Skeletal muscle satellite cell (primary cell): Measurements from ENCODE around the gene ANKRD34C.

DNA sequence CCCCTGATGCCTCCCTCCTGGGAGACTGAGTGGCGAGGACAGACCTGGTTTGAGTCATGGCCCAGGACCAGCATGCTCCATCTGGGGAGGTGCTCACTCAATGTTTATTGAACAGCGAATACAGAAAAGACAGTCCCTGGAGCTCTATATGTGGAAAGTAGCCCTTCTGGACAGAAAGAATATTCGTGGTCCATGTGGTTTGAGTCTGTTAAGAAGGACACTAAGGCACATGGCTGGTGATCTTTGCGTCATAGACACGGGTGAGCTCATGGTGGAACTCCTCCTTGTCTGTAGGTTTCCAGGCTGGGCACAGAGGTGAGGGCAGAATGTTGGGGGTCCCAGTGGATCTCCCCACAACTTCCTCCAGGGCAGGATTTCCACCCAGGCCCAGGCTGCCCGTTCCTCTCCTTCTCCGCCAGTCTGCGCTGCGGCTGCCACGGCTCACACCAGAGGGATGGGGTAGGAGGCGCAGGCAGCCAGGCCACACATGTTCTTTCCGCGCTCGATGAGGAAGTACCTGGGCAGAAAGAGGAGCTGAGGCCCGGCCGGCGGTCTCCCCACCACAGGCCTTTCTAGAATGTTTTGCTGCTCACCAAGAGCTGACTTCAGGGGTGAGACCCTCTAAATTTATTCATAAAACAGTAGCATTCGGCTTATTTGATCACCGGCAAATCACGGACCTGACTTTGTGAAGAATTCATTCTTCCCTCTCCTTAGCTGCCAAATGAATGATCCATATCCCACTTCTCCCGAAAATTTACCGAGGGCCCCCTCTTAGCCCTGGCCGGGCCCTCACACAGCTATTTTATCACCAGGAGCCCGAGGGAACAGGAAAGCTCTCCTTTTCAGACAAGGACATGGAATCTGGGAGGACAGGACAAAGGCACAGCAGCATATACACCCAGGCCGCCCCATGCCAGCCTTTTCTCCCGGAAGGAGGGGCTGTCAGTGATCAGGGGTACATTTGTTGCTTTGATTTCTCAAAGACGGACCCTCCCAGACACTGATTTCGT, 22.9 kb downstream of the CTSH start:
- CAGE, long polyA plus RNA: no peak

- CAGE, long polyA plus RNA: no peak
Measured at GRCh38 chr15:78936993-78937745, 7.7 kb downstream of the CTSH start.

DNA sequence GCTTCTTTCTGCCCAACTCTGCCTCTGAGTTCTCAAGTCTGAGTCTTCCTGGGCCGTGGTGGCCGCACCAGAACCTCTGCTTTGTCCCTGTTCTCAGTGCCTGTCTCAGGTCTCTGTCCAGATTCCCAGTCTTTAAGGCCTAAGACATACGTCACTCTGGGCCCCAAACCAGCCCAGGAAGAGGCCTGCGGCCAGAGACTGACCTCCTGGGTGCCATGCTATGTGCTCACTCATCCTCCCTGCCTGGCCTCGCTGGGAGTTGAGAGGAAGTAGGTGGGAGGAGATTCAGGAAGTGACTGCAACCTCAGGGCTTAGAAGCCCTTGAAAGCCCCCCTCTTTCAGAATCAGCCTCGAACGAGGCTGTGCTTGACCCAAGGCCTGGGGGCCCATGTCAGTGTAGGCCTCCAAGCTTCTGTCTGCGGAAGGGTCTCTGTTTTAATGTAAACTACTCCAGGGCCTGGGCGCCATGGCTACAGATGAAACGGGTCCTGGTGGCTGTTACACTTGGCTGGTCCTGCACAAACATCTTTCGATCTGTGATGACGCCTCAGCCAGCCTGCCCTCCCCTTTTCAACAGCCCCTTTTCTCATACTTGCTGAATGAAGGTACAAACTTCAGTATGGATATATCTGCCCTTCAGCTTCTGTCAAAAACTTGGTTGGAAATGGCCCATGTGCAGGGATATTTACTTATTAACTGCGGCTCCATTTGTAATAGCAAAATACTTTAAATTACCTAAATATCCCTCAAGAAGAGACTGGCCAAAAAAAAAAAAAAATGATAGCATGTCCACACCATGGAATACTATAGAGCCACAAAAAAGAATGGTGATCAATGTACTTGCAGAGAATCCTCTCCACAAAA, 11.7 kb downstream of the RASGRF1 start:
- CAGE, long polyA plus RNA: no peak

GRCh38 chr15:79282521-79283082, at the start of gene ANKRD34C:
ANKRD34C (plus strand) TSS chr15:79282722.
- CAGE, long polyA plus RNA: no peak

DNA sequence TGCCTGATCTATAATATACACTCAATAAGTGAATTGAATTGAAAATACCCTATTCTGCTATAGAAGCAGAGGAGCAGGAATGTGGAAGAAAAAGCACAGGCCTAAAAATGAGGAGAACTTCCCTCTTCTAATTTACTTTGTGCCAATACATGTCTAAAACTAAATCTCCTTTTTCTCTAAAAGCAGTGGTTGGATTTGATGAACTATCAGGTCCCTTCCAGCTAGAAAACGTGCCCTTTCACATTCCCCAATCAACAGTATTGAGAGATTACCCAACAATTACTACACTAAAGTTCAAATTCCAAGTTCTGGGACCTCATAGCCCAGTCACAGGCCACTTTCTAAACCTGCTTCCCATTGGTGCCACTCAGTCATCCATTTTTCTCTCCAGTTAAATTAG, 223.9 kb downstream of the MINAR1 start:
- CAGE, long polyA plus RNA: no peak

DNA sequence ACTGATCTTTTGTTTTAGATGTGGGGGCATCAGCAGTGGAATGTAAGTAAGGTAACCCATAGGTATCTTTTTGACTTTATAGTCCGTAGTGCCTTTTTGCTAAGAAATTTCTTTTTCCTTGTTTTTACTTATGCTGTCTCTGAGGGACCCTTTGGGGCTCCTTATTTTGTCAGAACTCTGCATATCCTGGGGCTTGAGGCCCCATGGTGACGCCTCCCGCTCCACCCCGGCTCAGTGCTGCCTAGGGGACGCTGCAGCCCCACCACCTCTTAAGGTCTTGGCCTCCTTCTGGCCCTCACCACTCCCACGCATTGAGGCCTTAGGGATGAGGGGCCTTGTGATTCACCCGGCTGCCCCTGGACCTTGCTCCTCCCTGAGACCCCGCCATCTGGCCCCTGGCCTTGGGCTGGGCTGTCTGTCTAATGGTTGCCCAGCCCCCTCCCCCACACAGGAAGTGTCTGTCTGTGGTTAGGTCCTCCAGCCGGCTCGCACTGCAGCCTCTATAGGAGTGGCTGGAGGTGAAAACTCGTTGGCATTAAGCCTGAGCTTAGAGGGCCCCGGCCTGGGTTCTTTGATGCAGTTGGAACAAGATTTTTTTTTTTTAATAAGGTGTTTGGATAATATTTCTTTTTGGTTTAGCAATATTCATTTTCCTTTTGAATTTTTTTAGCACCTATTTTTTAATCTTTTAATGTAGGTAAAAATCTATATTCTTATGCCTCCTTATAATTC, 21.4 kb upstream of the MTHFS start:
- CAGE, long polyA plus RNA: no peak

- CAGE, long polyA plus RNA: no peak
Measured at GRCh38 chr15:79956481-79956961, 14.5 kb downstream of the BCL2A1 start.

DNA sequence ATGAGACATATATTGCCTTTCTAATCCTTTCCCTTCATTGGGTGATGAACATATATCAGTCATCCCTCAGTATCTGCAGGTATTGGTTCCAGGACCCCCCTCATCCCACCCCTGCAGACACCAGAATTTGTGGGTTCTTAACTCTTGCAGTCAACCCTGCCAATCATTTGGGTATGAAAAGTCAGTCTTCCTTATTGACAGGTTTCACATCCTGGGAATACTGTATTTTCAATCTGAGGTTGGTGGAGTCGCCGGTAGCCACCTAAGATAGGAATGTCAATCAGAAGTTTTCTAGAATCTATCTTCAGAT, 41.6 kb upstream of the FAH start:
- CAGE, long polyA plus RNA: no peak

DNA sequence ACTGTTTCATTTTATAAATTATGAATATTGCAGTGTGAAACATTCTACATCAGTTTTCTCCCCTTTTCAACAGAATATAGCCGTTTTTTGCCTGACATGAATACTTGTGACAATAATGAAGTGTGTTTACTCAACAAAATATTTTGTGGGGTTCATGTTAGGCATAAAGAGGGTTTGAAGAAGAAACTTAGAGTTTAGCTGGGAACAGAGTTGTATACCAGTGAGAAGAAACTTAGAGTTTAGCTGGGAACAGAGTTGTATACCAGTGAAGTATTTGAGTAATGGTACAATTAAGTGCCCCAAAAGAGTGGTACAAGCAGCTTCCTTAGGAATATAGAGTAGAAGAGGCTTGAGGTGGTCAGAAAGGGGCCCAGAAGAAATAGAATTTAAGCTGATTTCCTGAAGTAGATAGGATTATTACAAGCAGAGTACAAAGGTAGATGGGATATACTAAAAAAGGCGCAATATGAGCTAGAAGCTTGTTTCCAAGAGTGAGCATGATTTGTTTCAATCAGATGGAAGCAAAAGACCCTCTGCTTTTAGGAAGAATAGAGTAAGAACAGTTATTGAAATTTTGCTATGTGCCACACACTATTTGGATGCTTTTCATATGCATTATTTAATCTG, 39.1 kb upstream of the FAH start:
- CAGE, long polyA plus RNA: no peak

DNA sequence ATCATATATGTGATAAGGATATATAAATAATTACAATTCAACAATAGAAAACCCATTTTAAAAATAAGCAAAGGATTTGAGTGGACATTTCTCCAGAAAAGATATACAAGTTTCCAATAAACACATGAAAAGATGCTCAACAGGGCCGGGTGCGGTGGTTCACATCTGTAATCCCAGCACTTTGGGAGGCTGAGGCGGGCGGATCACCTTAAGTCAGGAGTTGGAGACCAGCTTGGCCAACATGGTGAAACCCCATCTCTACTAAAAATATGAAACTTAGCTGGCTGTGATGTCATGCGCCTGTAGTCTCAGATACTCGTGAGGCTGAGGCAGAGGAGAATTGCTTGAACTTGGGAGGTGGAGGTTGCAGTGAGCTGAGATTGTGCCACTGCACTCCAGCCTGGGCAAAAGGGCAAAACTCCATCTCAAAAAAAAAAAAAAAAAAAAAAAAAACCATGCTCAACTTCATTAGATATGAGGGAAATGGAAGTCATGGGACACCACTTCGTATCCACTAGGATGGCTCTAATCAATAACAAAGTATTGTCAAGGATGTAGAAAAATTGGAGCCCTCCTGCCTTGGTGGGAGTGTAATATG, 25.5 kb upstream of the FAH start:
- CAGE, long polyA plus RNA: no peak

- CAGE, long polyA plus RNA: no peak
Measured at GRCh38 chr15:80388745-80389069, 15.5 kb upstream of the ARNT2 start.

- CAGE, long polyA plus RNA: no peak
Measured at GRCh38 chr15:80502833-80503777, 98.9 kb downstream of the ARNT2 start.

GRCh38 chr15:80550101-80550835, 144.8 kb upstream of the ABHD17C start:
- CAGE, long polyA plus RNA: no peak

DNA sequence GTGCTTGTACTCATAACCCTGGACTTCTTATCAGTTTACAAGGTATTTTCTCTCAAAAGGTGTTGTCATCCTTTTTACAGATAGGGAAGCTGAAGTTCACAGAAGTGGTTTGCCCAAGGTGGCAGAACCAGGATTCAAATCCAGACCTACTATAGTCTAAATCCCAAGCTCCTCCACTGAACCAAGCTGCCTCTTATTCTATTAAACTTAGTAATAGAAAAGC, 10.2 kb upstream of the ABHD17C start:
- CAGE, long polyA plus RNA: no peak

- CAGE, long polyA plus RNA: no peak
Measured at GRCh38 chr15:80695492-80696125, 499 bp downstream of the ABHD17C start.

- CAGE, long polyA plus RNA: no peak
Measured at GRCh38 chr15:80922417-80923087, 67.1 kb downstream of the MESD start.

- CAGE, long polyA plus RNA: no peak
Measured at GRCh38 chr15:81002304-81003312, 1.9 kb downstream of the TLNRD1 start.

DNA sequence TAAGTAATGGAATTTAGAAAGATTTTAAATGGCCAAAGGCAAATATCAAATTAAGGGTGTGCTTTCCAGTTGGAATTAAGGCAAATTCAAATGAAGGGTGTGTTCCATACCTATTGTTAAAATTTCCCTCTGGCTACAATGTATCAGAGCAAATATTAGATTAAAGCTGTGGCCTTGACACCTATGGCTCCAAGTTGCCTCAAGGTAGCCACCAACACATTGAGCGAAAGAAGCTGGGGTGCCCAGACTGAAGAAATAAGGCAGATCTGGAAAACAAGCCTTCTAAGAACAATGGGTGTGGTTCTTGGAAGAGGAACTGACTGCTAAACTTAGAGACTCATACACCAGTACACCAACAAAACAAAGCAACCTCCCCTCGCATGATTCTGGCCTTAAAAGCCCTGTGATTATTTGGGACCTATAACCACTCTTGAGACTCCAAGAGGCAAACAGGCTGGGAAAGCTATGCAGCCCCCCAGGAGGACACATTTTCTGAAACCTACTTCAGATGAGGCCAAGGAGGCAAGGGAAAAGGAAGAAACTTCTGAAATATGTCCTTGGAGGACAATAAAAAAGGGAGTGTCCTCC, 29.4 kb upstream of the IL16 start:
- CAGE, long polyA plus RNA: no peak

GRCh38 chr15:81297685-81298407, 26.1 kb downstream of the STARD5 start:
- CAGE, long polyA plus RNA: no peak

GRCh38 chr15:81299818-81300701, 23.9 kb downstream of the STARD5 start:
- CAGE, long polyA plus RNA: no peak